Fibroblast of villous mesenchyme (primary cell): Measurements from ENCODE around the gene ULK3.

DNA sequence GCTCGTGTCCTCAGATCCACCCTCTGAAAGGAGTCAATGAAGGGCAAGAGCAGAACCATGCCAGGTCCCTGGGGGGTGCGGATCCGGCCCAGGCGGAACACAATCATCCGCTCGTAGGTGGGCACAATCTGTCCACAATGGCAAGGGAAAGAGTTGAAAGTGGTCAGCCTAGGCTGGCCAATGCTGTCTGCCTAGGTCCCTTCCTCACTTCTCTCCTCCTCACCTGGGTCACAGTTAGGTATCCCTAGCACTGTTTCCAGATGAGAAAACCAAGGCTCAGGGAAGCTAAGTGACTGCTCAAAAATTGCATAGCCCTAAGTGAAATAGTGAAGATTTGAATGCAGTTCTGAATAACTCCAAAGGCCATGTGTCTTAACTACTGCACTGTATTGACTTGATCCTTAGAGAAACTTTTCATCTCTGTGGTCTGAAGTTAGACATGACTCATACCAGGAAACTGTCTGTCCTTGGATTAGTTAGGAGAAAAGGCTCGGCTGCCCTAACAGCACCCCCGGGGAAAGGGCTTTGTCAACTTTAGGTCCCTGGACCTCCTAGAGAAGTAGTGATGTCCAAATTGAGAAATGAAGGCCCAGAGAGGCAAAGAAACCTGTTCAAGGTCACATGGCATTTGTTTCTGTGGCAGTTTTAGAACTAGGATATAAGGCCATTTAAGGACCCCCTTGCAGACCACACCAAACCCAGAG is 2.8 kb downstream of the STOML1 start:
- CAGE, long polyA plus RNA: no peak

DNA sequence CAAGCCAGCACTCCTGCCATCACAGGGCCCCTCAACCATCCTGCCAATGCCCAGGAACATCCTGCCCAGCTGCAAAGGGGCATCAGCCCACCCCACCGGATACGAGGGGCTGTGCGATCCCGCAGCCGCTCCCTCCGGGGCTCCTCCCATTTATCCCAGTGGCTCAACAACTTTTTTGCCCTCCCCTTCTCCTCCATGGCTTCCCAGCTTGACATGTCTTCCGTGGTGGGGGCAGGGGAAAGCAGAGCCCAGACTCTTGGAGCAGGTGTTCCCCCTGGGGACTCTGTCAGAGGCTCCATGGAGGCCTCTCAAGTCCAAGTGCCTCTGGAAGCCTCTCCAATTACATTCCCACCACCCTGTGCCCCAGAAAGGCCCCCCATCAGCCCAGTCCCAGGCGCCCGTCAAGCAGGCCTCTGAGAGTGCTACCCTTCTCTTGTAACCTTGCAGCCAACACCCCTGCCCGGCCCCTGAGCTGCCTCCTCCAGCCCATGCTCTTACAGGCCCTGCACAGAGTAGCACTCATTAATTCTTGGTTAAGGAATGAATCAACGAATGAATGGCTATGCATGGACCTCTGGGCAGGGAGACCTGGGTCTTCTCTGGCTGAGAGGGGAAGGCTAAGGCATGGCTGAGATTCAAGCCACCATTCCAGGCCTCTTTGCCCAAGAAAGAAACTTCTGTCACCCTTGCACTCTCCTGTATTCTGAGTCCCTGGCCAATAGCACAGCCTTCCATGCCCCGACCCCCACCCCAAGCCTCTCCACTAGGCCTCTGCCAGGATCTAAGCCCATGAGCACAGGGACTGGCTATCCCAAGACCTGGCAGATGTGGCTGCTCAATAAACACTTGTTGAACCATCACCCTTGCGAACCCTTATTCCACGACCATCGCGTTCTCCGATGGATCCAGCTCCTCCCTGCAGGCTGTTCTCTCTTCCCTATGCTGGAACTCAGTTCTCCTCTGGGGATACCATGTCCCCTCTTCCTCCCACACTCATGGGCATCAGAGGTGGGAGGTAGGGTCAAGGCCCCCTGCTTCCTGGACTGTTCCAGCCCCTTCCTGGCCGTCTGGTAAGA is 41.4 kb downstream of the PML start:
- CAGE, long polyA plus RNA: no peak

DNA sequence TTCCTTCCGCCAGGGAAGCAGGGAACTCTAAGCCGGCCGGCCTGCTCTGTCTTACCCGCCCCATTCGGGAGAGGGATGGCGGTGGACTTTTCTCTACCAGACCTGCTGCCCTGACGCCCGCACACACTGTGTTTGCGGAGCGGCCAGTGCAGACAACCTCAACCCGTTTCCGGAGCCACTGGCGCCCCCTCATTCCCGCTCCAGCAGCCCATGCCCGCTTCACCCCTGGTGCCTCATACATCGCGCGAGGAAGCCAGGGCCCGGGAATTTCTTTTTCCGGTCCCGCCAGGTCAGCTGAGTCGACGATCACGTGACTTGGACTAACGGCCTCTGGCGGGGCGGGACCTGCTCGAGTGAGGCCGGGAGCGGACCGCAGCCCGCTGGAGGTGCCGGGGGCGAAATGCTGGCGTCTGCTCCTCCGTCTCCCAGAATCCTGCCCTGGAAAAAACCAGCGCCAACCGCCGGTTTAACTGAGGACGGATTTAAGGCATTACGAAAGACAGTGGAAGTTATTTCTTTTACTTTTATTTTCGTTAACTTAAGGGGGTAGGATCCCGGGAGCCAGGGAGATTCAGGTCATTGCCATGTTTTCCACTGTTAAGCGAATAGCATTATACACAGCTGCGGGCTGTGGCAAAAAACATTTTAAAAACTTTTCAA is 17.7 kb upstream of the GOLGA6A start:
- CAGE, long polyA plus RNA: no peak

DNA sequence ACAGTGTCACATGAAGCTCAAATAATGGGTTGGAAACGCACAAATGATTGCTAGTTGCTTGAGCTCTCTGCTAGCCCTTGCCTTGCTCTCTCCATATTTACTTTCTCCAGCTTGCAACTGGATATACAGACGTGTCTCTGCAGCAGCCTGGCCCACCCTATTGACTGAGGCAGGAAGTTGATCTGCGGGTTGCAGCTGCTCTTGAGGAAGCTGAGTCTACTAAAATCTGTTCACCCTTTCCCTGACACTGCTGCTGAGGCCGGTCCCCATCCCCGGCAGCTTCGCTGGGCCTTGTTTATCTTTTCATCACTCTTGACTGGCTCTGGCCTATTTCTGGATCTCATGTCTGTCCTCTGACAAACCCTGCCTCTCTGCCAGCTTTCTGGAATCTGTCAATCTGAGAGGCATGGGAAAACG is 16.6 kb upstream of the ISLR start:
- CAGE, long polyA plus RNA: no peak

GRCh38 chr15:74382089-74382481 is 14.6 kb upstream of the CYP11A1 start:
- CAGE, long polyA plus RNA: no peak

DNA sequence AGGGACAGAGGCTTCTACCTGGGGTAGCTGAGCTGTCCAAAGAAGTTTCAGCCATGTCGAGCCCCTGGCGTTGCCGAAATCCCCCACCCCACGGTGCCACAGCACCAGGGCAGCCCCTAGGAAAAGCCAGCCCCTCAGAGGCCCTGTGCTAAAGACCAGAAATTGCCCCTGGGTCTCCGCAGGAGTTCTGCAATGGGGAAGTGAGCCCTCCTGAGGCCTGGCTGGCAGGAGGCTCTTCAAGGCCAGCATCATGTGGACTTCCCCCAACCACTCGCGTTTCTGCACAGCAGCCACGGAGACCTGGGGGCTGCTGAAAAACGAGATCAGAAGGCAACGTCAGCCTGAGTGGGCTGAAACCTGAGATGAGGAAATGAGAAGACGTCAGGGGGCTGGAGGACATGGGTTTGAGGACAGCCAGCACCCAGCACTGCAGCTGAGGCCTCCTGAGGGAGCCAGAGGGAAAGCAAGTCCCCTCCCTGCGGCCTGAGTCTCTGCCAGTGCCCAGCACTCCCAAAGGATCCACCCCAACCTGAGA is 29.0 kb upstream of the CYP11A1 start:
- CAGE, long polyA plus RNA: no peak

DNA sequence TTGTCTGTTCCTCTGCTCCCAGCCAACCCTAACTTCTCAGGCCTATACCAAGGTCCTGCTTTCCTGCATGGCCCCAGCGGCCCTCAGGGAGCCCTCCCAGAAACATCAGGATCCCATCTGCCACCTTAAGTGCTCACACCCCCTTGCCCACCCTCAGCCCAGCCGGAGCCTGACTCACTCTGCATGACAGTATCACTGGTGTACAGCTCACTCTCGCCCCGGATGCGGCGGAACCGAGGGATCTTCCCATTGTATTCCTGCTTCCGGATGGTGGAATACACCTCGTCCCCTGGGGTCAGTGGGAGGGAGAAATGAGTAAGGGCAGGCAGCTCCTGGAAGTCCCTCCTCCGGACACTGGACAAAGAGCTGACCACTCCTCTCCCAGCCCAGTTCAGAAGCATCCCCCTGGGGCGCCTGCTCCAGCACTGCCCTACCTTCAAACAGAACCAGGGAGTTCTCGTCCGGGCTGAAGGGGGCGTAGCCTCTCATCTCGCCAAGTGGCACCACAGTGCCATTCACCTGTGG is 16.5 kb downstream of the SEMA7A start:
- CAGE, long polyA plus RNA: no peak

DNA sequence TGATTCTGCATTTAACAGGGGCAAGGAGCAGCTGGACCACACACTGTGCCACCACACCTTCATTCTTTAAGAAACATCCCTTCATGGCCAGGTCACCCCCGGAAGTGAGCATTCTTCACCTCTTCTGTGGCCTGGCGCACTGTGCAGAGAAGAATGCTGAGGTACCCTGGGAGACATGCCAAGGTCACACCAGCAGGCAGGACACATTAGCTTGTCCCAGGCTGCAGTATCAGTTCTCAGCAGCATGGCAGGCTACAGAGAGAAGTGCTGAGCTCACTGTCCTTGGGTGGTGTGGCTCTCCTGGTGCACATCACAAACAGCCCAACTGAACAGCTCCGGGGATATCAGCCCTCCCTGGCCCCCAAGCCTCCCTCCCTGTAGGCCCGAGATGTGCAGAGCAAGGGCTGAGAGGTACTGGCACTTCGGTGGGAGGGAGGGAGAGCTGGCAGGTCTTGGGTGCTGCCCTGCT is 13.5 kb downstream of the SEMA7A start:
- CAGE, long polyA plus RNA: no peak

DNA sequence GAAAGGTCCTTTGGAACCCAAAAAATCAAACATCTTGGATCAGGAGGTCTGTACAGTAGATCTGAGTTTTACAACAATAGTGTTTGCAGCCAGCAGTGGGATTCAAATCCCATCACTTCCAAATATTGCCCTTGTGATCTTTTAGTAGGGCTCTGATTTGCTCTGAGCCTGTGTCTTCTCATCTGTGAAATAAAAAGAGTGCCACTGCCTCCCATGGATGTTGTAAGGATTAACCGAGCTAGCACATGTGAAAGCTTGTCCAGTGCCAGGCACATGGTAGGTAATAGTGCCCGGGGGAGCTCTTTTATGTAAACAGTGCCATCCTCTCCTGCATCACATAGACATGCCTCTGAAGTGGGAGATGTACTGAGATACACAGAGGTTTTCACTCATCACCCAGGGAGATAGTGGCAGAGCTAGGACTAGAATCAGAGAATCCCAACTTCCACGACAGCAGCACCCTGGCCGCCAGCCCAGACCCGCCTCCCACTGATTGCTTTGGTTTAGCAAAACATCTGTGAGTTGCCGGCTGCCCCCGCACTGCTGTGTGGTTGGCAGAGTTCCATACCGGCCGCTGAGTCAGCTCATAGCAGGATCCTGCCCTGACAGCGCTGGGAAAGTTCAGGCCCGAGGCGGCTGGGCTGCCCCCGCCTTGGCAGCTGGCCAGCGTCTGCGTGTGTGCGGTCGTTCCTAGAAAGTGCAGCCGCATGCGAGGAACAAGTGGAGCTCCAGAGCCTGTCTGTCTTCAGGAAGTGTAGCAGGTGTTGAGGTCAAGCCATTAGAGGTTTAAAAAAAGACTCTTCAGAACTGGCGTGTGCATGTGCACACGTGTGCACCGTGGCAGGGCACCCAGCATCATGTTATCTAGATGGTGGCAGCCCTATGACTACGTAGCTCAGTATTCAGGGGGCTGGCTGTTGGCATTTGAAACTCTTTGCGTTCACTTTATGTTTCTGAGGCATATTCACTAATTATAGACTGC is 5.0 kb downstream of the ARID3B start:
- CAGE, long polyA plus RNA: no peak

DNA sequence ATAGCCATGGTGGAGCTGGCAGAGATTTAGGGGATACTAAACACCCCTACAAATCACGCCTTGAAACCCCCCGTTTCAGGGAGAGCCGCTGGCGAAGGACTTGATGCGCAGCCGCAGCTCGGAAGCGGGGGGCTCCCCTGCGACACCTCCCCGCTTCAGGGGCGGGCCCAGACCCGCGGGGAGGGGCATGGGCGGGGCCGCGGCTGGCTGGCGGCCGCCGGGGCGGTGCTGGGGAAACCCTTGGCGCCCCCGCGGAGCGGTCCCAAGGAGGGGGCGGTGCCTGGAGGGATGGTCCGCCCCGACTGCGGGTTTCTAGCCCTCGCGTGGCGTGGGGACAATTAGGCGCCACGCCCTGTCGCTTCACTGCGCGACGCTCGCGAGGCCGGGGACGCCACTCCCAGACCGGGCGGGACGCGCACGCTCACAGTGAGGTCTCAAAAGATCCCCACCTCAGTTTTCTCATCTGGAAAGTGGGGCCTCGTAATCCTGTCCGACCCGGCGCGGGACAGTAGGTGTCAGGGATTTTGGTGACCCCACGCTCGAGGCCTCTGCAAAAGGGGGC is 1.0 kb upstream of the CLK3 start:
- CAGE, long polyA plus RNA: no peak

GRCh38 chr15:74730824-74731418 is 5.6 kb upstream of the CYP1A1 start:
- CAGE, long polyA plus RNA: no peak

- CAGE, long polyA plus RNA: no peak
Measured at GRCh38 chr15:74791769-74792182, 9.9 kb downstream of the CSK start.

GRCh38 chr15:74798281-74799230 is 14.1 kb upstream of the LMAN1L start:
- CAGE, long polyA plus RNA: no peak

DNA sequence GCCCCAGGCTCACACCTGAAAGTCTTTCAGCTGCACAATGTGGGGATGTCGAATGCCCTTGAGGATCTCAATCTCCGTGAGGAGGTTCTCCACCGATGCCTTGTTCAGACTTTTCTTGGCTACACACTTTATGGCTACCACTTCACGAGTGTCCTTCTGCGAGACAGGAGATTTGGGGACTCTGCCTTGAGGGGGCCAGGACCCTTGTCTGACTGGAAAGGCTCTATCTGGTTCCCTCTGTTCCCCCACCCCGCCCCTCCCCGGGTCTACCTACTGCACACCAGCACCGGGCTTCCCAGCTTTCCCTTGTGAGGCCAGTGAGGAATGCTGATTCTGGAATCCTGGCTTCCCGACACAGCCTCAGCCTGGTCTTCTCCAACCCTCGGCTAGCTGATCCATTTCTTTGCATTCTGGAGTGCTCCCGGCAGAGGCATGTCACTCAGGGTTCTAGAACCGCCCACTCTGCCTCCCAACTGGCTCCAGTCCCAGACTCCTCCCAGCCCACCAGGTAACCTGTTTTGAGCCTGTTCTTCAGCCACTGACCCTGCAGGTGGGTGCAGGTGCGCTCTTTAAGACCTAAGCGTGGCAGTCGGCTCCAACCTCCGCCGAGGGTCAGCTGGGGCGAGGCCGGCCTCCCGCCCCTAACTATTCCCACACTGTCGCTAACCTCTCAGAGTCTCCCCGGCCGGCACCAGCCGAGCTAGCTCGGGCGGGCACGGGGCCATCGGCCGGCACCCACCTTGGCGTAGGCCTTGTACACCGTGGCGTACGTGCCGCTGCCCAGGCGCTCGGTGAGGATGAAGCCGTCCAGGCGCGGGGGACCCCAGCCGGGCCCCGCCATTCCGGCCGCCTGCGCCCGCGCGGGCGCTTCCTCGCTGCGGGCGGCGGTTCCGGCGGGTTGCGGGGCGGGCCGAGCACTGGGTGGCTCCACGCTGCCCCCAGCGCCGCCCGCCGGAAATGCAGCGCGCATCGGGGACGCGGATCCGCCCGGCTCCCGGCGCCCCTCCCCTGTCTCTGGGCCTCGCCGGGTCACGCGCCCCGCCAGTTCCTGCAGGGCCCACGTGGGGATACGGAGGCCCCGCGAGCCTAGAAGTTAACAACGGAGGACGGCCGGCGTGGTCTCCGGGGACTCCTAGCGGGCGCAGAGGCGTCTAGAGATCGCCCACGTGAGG is at the start of gene ULK3:
TSS of gene ULK3 (minus strand) at position 892 of the 1,172 bp plus-strand sequence.
- CAGE, long polyA plus RNA: no peak

GRCh38 chr15:74896984-74897990 is 7.4 kb downstream of the MPI start:
- CAGE, long polyA plus RNA: no peak

DNA sequence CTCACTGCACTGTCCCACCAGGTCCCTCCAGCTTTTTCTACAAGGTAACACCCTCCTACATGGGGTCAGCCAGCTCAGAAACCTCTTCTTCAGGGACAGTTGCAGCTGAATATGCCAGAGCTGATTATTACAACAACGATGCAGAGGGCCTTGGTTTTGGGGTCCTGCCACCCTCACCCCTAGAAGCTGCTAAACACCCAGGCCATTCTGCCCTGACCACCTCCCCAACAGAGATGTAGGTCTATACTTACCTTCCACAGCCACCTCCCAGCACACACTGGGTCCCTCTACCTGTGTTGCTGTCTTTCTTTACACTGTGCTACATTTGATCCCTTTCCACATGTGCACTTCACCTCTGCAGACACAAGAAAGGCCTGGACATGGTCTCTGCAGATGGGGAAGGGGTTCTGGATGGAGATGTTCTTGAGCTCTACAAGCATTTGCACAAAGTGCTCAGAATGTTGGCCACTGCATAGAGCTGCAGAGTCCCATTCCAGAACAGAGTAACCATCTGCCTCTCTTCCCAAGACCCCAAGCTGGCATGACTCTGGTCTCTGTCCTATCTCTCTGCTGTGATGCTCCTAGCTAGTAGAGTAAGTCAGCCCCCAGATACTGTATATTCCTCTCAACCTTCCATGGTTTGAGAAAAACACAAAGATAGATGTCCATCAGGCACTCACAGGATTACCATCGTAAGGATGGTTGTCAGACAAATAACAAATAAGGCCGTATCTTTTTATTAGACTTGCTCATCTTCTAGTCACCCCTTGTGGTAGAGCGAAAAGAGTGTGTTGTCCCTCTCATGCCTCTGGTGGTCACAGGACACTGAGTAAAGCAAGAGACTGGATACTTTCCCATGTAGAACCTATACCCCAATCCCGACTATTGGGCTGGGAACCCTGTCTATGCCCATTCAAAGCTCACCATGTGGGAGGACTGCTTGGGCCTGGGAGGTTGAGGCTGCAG is 6.1 kb downstream of the FAM219B start:
- CAGE, long polyA plus RNA: no peak

- CAGE, long polyA plus RNA: no peak
Measured at GRCh38 chr15:75023723-75024068, 306 bp downstream of the PPCDC start.

DNA sequence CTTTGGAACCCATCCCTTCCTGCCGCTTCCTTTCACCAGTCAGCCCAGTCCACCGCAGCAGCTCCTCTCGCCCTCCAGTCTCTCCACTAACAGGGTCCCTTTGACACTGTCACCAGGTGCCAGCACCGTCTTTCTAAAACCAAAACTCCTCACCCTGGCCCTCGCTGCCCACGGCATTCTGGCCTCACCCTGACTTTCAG is 4.1 kb downstream of the PPCDC start:
- CAGE, long polyA plus RNA: no peak

GRCh38 chr15:75031927-75032637 is 8.7 kb downstream of the PPCDC start:
- CAGE, long polyA plus RNA: no peak

DNA sequence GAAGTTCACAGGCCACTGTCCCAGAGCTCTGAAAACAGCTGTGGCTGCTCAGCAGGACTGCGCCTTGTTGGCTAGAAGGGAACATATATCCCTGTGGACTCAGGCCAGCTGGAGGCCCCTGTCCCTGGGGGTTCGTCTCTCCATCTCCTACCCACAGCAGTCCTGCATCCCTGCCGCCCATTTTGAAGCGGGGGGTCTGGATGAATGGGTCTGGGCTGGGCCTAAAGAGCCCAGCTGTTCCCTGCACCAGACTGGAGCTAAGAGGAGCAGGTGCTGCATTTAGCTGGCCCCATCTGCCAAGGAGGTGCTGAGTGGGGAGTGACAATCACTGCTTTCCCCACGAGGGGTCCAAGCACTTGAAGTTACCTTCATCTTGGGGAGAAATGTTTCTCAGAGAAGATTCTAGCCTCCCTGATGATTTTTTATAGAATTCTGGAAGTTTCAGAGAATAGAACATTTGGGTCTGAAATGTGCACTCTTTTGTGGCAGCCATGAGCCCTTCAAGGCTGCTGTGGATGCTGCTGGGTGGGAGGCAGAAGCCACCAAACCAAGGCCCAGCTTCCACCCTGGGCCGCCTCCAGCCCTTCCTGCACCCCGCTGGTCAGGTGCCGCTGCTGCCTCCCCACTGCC is 28.0 kb downstream of the PPCDC start:
- CAGE, long polyA plus RNA: no peak